Fallopian tube (tissue), 1 donor: ENCODE data around the genes PLCB4 and JAG1.

DNA sequence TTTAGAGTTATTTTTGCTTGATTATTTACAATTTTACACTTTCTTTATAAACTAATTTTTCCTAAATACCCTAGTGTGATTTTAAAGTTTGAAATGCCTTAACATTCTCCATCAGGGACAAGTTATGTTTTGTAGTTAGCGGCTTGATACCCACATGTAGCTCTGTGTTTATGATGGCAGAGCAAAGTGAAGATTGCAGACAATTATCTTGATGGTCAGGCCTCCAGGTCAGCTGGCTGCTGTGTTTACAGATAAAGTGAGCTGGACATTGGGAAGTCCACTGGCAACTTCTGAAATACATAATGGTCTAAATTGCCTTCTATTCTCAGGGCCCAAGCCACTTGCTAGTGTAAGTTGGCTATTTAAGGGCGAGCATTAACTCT is 58.3 kb downstream of the PLCB1 start:
- PRO-cap, result no peak

DNA sequence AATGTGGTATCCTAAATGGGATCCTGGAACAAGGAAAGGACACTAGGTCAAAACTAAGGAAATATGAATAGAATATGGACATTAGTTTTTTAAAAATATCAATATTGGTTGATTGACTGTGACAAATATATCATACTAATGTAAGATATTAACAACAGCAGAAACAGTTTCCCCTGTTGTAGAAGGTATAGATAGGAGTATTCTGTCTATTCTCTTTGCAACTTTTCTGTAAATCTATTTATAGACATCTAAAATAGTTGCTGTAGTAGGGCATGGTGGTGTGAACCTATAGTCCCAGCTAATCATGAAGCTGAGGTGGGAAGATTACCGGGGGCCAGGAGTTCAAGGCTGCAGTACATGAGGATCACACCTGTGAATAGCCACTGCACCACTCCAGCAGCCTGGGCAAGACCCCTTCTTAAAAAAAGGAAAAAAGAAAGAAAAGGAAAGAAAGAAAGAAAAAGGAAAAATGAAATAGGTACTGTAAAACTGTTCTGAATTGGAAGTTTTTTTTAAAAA is 276.0 kb downstream of the PLCB1 start:
- PRO-cap, result no peak

DNA sequence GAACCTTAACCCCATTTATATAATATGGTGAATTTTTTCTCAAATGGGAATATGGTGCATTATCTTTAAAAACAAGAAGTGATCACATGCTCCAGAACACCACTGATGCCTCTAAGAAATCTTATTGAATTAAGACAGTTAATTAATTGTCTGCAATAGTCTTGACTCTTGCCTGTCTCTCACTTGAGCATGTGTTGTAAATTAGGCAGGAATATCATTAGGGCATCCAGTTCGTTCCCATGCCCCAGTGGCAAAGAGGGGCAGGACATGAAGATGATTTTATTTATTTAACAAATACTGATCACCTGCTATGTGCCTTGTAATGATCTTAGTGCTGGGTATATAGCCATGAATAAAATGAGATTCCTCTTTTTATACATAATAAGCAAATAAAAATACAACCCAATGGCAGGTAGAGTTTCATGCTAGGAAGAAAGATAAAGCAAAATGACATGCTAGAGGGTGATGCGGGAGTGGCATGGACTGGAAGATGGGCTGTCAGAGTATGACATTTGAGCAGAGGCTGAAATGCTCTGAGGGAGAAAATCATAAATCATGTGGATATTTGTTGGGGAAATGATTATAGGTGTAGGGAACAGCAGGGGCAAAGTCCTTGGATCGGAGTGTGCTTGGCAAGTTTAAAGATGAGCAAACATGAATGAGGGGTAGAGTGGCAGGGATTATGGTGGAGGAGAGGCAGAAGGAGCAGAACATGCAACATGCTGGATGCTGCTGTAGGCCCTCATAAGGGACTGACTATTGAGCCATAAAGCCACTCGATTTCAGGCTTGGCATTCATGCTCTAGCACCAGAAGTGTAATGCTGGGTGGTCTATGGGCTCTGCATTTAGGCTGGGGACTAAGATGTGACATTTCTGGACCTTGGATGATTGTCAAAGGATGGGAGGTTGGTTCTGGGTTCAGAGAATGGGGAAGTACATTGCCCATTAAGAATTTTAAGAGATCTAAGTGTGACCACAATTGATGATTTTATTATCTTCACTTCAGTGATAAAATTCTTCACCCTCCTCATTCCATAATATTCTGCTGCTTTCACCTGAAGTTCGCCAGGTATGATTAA is 342.1 kb downstream of the PLCB1 start:
- PRO-cap, result no peak

DNA sequence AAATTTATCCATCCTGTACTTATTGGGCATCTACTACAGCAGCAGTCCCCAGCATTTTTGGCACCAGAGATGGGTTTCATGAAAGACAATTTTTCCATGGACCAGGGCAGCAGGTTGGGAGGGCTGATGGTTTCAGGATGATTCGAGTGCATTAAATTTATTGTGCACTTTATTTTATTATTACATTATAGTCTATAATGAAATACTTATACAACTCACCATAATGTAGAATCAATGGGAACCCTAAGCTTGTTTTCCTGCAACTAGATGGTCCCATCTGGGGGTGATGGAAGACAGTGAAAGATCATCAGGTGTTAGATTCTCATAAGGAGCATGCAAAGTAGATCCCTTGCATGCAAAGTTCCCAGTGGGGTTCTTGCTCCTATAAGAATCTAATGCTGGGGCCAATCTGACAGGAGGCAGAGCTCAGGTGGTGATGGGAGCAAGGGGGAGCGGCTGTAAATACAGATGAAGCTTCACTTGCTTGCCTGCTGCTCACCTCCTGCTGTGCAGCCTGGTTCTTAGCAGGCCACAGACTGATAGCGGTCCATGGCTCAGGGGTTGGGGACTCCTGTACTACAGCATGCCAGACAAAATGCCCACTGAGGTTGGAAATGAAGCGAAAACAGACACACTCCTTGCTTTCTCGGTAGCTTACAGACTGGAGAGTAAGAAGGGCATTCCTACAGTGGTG is 386.7 kb downstream of the PLCB1 start:
- PRO-cap, result no peak

- PRO-cap, result no peak
Observed at GRCh38 chr20:8717514-8717916, 351.4 kb upstream of the PLCB4 start.

DNA sequence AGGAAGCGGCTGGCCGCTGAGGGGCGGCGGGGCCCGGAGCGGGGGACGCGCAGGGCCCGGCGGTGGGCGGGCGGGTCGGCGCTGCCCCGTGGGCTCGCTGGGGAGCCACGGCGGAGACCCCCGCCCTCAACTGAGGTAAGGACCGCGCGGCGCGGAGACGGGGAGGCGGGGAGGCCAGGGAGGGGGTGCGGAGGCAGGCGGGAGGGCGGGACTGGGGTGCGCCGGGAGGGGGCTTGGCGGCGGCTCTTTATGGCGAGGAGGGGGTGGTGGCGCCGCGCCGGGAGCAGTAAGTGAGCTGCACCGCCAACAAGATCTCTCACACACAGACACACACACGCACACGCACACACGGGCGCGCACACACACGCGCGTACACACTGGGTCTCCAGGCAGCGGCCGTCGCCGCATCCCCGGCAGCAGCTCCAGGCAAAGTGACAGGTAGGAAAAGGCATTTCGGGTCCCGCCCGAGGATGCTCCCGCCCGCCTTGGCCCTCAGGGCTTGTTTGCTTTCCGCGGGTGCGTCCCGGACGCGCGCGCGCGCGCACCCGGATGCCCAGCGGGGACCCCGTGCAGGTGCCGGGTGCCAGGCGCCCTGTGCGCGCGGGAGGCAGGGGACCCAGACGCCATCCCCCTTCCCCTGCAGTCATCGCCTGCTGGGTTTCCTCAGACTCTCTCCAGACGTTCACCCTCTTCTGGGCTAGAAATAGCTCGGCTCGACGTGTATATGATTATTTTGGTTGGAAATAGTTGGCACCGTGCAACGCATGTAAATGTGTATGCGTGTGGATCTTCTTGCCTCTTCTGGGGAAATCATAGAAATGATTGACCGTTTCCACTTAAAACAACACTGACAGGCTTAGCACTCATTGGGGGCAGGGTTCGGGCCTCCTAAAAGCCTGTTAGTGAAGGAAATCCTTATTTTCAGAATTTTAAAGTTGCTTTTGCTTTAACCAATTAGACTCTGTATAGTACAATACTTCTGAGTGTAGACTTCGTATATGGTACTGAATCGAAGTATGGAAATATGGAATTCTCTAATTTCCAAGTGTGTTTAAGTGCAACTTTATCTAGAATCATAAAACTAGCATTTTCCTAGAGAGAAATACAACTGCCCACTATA is at the start of gene PLCB4:
Gene PLCB4 (plus strand): TSS at position 319 of the 1,120 bp plus-strand sequence.
- PRO-cap, result bidirectional peak, plus-strand start at position 429 of the sequence, minus-strand start at position 324 of the sequence; bidirectional peak, plus-strand start at position 572 of the sequence, minus-strand start at position 505 of the sequence; unidirectional peak, minus-strand start at position 694 of the sequence; unidirectional peak, minus-strand start at position 803 of the sequence

- PRO-cap, result no peak
Observed at GRCh38 chr20:9220966-9221235, 152.0 kb downstream of the PLCB4 start.

- PRO-cap, result no peak
Observed at GRCh38 chr20:10352226-10352866, 81.7 kb downstream of the MKKS start.

GRCh38 chr20:10453640-10453880 is 18.5 kb downstream of the SLX4IP start:
- PRO-cap, result no peak

DNA sequence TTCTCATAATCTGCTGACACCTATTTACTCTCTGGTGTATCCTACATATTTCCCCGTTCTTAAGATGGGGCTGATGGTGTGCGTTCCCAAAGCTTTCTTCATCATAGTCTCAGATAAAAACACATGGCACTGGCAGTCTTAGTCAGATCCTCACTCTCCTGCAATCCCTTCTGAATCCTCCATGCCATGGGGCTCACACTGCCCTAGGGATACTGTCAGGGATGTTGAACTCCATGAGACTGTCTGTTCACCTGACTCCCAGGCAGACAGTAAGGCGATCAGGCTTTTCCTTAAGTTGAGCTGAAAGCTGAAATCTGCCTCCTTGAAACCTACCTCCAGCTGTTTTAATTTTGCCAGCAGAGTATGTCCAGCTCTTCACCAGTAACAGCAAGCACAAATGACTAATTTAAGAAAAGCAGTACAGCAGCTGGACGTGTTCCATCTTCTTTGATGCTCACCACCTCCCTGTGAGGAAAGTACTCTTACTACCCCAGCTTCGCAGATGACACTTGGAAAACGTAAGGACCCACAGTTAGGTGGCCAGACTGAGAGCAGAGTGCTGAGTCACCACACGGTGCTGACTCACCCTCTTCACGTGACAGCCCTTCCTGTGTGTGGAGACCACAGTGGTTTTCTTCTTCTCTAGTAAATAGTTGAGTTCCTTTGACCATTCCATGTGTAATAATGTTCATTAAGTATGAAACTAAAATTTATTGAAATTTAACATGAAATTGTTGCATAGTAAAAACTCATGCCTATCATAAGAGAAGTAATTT is 76.3 kb downstream of the SLX4IP start:
- PRO-cap, result bidirectional peak, plus-strand start at position 598 of the sequence, minus-strand start at position 558 of the sequence

DNA sequence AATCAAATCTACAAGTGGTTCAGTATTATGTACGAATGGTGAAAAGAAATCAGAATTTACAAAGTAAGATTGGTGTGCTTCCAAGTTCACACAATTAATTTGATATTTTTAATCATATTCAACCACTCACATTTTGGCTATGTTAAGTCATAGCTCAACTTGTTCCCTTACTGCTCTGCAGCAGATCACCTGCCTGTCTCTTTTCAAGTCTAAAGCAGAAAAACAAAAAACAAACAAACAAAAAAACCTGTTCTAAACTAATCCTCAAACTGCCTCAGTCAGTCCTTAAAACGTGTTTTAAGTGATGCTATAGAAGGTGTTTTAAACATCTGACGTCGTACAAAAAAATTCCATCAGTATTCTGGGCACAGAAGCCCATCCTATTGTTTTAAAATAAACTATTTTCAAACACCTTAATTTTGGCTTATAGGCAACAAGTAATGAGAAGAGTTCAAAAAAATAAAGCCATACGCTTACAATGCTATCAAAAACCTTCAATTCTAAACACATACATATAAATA is 35.4 kb downstream of the JAG1 start:
- PRO-cap, result no peak

GRCh38 chr20:10673270-10674083 is at the start of gene JAG1:
JAG1 (minus strand) TSS chr20:10673999.
- PRO-cap, result bidirectional peak, plus-strand start at chr20:10674131, minus-strand start at chr20:10673999

- PRO-cap, result unidirectional peak, plus-strand start at chr20:11097683
Observed at GRCh38 chr20:11097537-11097902, 423.7 kb upstream of the JAG1 start.

GRCh38 chr20:11411640-11412280 is 505.9 kb upstream of the BTBD3 start:
- PRO-cap, result no peak

GRCh38 chr20:11687561-11688236 is 230.0 kb upstream of the BTBD3 start:
- PRO-cap, result bidirectional peak, plus-strand start at chr20:11687888, minus-strand start at chr20:11687736

GRCh38 chr20:11979361-11979825 is 61.7 kb downstream of the BTBD3 start:
- PRO-cap, result no peak

DNA sequence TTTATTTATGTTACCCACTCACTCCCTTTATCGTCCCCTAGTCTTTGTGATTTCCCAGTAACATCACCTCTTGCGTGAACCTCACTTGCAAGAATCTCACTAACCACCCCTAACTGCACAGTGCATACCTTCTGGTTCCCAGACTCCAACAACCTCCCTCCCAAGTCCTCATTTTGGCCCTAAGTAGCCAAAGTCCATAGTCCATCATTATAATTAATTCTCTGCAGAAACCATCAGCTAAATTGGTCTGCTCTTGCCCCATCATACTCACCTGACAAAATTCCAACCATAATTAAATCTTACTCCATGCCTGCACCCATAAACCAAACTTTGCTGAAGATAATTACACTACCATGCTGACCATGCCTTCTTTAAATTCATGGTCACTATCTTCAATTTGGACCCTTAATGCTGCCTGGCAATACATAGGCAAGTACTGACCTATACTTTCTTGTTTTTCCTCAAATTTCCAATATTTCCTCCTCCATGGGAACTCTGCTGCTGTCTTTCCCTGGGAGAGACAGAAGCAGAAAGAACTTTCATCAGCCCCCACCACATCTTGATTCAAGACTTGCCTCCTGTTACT is 179.4 kb downstream of the TASP1 start:
- PRO-cap, result no peak

DNA sequence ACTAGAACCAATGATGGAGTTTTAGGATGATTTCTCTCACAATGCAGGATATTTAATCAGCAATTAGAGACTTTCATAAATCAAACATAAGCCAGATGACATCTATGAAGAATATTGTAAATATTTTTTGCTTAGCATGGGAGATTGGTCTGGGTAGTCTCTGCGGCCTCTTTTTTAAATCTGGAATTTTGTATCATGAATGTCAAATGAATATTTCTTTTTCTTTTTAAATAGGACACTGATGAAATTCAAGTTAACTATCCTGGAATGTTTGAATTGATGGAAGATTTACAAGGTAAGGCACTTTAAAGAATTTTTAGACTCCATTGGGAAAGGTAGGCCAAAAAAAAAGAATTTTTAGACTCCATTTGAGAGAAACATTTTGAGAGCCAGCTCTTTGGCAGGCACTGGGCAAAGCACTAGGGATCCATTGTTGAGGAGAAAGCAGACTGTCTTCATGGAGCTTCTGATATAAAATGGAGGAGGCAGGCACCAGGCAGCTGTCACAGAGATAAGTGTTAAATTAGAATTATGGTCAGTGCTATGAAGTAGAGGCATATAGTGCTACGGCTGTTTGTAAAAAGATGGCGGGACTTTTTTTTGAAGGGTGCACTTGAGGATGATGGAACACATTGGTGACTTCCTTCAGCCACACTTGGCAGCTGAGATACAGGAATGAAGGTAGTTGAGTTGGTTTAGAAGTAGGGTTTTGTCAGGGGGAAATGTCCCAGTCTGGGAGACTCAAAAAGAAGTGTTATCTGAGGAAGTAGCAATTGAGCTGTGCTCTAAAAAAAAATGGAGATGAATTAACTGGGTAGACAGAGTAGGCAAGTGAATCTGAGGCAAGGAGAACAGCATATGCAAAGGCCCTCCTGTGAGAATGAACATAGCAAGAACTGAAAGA is 24.0 kb downstream of the NDUFAF5 start:
- PRO-cap, result no peak

- PRO-cap, result no peak
Observed at GRCh38 chr20:14271631-14272108, 65.7 kb downstream of the FLRT3 start.

- PRO-cap, result no peak
Observed at GRCh38 chr20:14919781-14920325, 582.4 kb upstream of the FLRT3 start.